ENCODE measurements around a stretch of chr6.

DNA sequence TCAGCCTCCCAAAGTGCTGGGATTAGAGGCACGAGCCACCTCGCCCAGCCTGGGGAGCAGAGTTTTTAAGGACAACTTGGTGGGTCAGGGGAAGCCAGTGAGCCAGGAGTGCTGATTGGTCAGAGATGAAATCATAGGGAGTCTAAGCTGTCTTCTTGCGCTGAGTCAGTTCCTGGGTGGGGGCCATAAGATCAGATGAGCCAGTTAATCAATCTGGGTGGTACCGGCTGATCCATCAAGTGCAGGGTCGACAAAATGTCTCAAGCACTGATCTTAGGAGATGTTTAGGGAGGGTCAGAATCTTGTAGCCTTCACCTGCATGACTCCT, 15.7 kb upstream of the KIFC1 start:
- PRO-cap, result no peak
- RAMPAGE, long total RNA, 2 experiments, result no peak in any of the 2 experiments

DNA sequence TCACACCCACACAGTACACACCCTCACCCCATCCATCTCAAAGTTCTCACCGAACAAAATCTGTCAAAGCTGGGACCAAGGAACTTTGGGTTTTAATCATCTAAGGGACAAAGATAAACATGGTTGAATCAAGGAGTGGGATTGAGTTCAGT, 1.2 kb downstream of the CUTA start:
- PRO-cap, result no peak
- RAMPAGE, long total RNA, 2 experiments, result no peak in any of the 2 experiments

DNA sequence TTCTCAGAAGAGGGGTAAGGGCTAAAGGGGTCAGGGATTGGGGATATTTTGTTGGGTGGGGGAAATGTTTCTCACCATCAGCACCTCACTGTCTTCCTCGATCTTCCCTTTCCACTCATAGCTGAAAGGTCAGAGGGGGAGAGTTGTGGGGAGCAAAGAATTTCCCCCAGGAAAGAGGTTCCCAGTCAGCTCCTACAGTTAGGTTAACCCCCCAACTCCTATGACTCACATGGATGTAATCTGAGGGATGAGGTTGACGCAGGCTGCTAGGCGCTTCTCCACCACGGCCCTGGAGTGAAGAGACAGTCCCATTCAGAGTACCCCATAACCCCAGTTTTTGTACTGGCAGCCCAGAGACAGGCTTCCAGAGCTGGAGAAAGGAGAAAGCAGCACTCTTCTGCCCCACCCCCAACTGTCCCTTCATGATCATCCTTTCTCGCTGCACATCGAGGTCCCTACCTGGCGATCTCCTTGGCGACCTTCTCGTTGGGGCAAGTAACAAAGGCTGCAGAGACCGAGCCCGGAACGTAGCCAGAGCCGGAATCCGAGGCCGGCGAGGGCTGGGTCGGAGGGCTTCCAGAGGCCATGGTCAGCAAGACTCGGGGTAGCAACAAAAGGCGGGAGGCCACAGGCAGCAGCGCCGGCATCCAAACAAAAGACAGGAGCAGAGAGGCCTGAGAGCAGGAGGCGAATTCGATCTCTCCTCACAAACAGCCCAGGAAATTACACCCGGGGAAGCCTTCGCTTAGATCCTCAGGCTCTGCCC, 702 bp downstream of the CUTA start:
- PRO-cap, result unidirectional peak, plus-strand start at position 281 of the sequence
- RAMPAGE, long total RNA, 2 experiments, result no peak in any of the 2 experiments

DNA sequence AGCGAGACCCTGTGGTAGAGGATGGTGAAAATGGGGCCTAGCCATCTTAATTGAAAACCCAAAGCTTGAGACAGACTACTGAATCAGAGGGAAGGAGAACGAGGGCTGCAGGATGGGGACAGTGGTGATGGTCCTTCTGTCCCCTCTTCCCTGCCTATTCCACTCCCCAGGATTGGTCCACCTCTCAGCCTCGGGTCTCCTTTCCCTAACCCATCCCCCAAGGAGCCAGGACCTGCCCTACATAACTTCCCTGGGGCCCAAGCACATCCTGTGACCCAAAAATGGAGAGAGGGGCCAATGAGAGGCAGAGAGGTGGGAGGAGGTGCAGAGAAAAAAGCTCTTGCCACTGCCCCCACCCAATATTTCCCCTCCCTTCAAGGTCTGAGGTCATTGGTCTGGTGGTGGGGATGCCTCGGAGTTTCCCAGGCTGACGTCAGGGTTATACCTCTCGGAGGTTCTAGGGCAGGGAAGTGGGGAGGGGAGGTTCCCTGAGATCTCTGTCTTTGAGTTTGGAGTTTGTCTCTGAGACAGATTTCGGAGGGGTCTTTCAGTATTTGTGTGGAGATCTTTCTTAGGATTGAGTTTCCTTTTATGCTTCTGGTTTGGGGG, 974 bp upstream of the CUTA start:
- PRO-cap, result no peak
- RAMPAGE, long total RNA, 2 experiments, result no peak in any of the 2 experiments

DNA sequence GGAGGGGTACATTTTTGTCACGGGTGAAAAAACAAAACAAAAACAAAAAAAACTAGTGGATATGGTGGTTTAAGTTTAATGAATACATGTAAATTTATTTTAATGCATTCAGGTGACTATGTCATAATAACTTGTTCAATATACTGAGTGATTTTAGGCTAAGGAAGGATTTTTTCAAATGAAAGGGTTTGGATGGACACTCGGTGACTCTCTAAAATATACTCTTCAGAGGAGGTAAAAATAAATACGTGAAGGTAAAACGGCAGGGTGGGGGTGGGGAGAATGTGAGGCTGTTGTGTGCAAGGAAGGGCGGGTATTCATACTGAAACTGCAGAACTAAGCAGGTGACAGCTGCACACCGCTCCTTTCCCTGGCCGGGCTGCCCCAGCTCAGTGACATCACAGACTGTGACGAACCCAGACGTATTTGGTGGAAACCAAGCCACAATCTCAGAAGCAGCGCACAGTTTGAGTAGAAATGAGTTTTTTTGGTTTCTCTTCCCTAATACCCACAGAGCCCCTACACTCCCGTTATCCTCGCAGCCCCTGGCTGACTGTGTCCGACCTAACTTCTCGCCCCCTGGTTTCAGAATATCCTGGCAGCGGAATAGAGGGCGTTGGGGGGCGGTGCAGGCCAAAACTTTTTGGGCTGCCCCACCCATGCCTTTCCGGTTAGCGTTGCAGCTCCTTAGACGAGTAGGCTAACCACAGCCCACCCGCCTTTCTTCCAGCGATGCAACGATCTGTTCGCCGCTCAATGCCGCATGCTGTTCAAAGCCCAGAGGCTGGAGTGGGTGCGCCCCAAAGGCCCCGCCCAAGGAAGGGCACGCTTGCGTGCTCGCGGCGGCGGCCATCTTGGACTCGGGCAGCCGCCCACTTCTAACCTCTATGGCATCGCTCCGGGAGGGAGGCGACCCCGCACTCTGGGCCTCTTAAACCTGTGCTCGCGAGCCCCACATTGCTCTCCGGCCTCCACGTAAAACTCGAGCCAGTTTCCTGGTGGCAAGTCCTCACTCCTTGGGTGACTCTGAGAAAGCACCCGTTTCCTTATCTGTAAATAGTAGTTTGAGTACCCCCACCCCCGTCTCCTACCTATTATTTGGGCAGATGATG, 9.1 kb downstream of the BAK1 start:
- PRO-cap, result bidirectional peak, plus-strand start at position 426 of the sequence, minus-strand start at position 338 of the sequence; bidirectional peak, plus-strand start at position 857 of the sequence, minus-strand start at position 744 of the sequence
- RAMPAGE, long total RNA, 2 experiments, result no peak in any of the 2 experiments

DNA sequence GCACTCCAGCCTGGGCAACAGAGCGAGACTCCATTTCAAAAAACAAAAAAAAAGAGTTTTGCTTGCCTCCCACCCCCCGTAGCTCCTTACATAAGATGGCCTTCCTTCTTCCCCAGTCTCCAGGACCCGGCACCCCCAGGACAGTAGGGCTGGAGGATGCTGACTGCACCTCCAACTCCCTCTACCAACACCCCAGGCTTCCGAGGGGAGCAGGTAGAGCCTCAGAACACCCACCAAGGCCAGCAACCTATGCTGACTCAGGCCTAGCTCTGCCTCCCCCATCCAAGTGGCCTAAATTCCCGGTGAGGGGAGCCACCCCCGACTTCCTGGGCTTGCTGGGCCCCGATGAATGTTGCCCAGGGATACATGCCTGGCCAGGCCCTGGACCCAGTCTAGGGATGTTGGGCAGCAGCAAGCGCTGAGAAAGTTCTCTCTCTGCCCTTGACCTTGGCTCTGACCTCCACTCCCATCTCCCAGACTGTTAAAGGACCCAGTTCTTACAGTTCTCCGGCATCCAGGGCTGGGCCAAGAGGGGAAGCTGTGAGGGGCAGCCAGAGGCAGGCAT, 685 bp downstream of the BAK1 start:
- PRO-cap, result no peak
- RAMPAGE, long total RNA, 2 experiments, result no peak in any of the 2 experiments

DNA sequence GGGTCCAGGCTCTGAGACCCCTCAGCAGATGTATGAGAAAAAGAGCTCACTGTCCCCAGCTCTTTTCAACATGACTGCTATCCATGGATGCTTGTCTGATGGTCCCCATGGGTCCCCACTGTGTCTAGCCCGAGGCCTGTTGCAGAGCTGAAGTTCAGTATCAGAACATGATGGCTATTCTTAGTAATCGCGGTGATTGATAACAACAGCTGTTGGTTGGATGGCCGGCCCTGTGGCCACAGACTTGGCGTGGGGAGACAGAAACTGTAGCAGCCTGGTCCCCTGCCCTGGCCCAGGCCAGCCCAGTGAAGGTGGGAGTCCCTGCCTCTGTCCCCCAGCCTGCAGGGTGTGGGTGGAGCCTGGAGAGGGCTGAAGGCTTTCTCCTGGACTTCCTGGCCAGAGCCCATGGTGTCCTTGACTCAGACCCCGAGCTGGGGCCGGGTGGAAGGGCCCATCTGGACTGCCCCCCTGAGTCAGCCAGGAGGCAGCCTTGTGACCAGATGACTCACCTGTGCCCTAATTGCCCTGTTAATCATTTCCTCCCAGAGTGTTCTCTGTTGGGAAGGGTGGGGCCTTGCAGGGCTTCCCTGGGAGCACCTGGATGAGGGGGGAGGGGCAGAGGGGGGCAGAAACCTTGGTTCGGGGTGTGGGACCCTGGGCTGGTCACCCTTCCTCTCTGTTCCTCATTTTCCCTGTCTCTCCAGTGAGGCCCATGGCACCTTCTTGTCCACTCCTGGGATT, 10.0 kb upstream of the BAK1 start:
- PRO-cap, result no peak
- RAMPAGE, long total RNA, 2 experiments, result no peak in any of the 2 experiments

GRCh38 chr6:33610591-33612023, 10.0 kb upstream of the ITPR3 start:
- PRO-cap, result no peak
- RAMPAGE, long total RNA, 2 experiments, result no peak in any of the 2 experiments

DNA sequence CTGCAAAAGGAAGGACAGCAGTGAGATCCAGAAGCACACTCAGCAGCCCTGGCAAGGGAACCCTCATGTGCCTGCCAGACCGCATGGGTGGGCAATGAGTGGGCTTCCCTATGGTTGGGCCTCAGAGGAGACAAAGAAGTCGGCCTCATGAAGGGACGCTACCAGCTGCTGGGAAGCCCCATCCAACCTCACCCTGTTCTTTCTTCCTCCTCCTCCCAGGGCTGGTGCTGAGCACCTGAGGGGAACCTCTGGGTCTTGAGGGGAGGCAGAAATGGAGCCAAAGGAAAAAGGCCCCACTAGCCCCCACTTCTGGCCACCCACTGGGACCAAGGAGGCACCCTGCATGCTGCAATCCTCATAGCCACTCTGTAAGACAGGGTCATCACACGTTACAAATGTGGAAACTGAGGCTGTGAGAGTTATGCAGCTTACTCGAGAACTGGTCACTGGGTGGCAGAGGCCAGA, 18.3 kb downstream of the LEMD2 start:
- PRO-cap, result no peak
- RAMPAGE, long total RNA, 2 experiments, result no peak in any of the 2 experiments

GRCh38 chr6:33824289-33824743, 20.5 kb upstream of the MLN start:
- PRO-cap, result bidirectional peak, plus-strand start at chr6:33824678, minus-strand start at chr6:33824591
- RAMPAGE, long total RNA, 2 experiments, result no peak in any of the 2 experiments

DNA sequence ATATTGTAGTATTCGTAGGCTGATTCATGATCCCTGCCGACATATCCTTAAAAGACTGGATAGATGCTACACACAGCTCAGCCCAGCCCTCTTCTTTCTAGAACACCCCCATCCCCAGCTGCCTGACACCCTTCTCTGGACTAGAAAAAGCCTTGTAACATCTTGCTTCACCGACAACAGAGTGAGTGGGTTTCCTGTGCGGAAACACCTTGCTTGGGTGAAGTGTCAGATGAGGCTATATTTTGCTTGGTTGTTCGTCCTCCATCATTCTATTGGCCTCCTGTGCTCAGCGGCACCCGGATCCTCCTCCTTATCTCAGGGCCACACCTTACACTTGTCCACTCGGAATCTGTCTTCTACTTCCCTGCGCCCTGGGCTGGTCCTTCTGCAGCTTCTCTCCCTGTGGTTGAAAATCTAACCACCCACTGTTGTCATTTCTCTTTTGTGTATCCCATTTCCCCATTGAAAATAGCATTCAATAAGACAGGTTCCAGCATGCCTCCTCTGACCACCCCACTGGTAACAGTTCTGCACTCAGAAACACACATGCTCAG, 101.3 kb upstream of the MLN start:
- PRO-cap, result no peak
- RAMPAGE, long total RNA, 2 experiments, result no peak in any of the 2 experiments

GRCh38 chr6:34195982-34196883, 40.4 kb upstream of the HMGA1 start:
- PRO-cap, result unidirectional peak, plus-strand start at chr6:34196452
- RAMPAGE, long total RNA, 2 experiments, result no peak in any of the 2 experiments

GRCh38 chr6:34227726-34228251, 8.9 kb upstream of the HMGA1 start:
- PRO-cap, result no peak
- RAMPAGE, long total RNA, 2 experiments, result no peak in any of the 2 experiments

DNA sequence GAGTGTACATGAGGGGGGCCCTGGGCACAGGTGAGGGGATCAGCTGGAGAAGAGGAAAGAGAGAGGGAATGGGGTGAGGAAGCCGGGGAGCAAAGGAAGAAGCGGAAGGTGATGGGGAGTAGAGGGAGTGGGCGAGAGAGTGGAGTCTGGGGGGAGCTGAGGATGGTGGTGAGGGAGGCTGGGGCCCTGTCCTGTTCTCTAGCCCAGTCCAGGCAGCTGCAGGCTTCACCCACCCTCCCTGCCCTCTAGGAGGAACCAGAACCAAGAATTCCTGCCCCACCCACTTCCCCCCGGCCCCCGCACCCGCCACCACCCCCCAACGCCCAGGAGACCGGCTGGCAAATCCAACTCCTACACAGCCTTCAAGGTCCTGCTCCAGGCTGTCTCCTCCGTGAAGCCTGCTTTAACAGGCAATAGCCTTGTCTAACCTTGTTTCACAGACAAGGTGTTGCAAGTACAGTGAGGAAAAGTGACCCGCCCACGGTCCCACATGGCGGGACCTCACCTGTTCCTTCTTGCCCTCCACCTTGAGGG, 2.4 kb downstream of the SPDEF start:
- PRO-cap, result bidirectional peak, plus-strand start at position 347 of the sequence, minus-strand start at position 200 of the sequence
- RAMPAGE, long total RNA, 2 experiments, result no peak in any of the 2 experiments

DNA sequence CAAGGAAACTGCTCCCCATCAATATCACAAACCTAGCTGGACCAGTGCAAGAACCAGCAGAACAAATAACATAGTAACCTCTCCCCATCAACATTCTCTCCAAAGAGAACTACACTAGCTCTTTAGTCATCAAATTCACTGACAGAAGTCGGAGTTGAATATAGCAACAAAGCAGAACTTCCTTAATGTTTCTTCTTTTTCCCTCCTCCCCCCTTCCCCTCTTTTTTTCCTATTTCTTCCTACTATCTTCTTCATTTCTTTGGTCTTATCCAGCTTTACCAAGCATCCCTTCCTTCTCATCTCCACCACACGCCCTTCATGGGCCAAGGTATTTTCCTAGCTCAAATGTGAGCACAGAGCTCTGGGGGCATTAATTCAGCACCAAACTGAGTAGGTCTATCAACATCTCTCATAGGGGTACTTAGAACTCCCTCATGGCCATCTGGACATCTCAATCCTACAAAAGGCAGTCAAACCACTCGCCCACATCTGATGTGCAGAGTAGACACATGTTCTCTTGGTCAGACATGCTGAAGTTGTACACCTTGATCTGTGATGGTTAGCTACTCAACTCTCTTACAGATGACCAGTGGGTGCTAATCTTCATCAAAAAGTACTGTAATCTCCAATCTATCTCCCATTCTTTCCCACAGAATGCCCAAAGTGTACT, 69.0 kb upstream of the SPDEF start:
- PRO-cap, result no peak
- RAMPAGE, long total RNA, 2 experiments, result no peak in any of the 2 experiments

- PRO-cap, result unidirectional peak, plus-strand start at chr6:34657630
- RAMPAGE, long total RNA, 2 experiments, result no peak in any of the 2 experiments
These were observed 39.3 kb downstream of the ILRUN start for GRCh38 chr6:34657083-34657876.

DNA sequence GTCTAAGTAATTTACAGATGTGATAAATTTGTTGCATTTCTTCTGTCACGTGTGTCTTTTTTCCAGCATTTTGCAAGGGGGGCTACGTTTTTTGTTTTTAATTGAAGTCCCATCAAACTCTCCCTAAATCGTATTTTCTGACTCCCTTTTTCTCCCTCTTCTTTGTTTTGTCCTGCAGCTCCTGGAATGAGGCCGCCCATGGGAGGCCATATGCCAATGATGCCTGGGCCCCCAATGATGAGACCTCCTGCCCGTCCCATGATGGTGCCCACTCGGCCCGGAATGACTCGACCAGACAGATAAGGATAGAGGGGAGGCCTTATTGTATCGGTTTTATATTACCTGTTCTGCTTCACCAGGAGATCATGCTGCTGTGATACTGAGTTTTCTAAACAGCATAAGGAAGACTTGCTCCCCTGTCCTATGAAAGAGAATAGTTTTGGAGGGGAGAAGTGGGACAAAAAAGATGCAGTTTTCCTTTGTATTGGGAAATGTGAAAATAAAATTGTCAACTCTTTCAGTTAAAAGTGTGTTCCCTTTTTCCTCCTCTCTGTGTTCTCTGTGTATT, 16.0 kb downstream of the SNRPC start:
- PRO-cap, result no peak
- RAMPAGE, long total RNA, 2 experiments, result no peak in any of the 2 experiments

DNA sequence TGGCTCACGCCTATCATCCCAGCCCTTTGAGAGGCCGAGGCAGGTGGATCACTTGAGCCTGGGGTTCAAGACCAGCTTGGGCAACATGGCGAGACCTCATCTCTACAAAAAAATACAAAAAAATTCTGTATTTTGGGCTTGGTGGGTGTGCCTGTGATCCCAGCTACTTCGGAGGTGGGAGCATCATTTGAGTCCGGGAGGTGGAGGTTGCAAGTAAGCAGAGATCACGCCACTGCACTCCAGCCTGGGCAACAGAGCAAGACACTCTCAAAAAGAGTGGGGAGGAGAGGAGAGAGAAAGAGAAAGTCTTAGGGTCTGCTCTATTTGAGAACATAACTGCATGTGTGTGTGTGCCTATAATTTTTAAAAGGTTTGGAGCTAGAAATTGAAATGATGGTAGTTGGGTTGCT, 14.8 kb upstream of the BLTP3A start:
- PRO-cap, result no peak
- RAMPAGE, long total RNA, 2 experiments, result no peak in any of the 2 experiments

DNA sequence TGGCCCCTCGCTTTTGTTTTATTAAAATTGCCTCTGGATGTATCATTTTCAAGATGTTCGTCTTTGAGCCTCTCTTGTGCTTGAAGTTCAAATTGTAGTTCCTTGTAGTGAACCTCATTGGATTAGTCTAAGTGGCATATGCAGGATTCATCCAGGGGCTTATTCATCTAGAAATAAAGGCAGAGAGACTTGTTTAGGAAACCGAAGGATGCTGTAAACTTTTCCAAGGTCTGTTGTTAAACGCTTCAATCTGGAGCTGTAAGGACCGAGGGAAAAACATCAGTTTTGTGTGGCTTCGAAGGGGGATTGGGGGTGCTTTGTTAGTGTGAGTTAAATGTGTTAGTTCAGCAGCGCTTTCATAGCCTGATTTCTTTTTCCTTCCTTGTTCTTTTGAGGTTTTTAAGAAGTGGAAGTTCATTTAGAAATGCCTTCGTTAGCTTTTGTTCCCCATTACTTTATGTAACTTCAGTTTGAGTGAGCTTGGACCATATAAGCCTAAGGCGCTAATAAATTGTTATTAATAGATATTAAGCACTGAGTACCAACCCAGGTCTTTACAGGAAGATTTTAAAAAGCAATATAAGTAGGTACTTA, 1.4 kb downstream of the ANKS1A start:
- PRO-cap, result no peak
- RAMPAGE, long total RNA, 2 experiments, result no peak in any of the 2 experiments

DNA sequence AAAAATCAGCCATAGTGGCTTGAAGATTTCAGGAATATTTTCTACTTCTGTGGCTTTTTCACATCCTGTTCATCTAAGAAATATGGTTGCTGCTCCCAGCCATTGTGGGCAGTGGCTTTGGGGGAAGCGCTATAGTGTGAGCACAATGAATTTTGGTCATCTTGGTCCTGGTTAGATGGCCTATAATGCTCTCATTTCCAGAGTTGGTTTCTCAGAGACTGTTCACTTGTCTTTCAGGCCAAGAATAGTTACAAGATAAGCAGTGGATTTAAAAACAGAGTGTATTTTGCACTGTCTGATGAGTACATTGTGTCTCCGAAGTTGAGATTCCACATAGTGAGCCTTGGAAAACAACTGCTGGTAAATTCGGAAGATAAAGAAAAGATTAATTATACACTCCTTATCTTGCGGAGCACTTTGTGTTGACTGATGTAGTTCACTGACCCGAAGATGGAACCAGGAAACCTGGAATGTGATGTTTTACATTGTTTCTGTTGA, 50.8 kb downstream of the ANKS1A start:
- PRO-cap, result no peak
- RAMPAGE, long total RNA, 2 experiments, result no peak in any of the 2 experiments